Mesangial cell (primary cell): ENCODE results near the genes ANAPC16 and FAM149B1.

- RAMPAGE, long total RNA, result no peak
Measured at GRCh38 chr10:72145217-72145972, 57.0 kb upstream of the SPOCK2 start.

DNA sequence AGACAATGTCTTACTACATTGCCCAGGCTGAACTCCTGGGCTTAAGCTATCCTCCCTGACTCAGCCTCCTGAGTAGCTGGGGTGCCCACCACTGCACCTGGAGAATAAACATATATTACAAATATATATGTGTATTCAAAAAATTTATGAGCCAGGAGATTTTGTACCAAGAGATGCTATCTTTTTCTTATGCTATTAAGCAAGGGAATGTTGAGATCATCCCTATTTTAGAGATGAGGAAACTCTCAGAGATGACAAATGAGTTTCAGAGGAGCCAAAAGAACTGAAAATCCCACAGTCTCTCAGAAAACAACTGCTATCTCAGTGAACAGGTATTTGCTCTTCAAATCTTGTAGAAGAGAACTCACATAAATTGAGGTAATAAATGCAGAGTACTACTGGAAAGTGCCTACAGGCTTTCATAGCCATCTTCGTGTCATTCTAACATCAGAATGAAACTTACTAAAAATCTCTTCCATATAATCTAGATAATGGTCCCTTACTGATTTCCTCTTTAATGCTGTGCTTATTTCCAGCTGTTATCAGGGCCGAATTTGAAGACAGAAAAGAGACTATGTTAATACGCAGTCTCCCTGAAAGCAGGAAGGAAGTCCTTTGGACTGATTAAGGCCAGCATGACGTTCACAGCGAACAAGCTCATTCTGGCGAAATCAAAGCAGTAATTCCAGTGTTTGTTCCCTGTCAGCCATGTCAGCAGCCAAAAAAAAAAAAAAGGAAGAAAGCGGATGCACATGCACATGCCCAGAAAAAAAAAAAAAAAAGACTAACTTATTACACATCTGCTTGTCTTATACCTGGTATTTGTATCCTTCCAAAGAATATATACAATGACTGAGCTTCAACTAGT lies 29.4 kb upstream of the ANAPC16 start:
- RAMPAGE, long total RNA, result no peak

DNA sequence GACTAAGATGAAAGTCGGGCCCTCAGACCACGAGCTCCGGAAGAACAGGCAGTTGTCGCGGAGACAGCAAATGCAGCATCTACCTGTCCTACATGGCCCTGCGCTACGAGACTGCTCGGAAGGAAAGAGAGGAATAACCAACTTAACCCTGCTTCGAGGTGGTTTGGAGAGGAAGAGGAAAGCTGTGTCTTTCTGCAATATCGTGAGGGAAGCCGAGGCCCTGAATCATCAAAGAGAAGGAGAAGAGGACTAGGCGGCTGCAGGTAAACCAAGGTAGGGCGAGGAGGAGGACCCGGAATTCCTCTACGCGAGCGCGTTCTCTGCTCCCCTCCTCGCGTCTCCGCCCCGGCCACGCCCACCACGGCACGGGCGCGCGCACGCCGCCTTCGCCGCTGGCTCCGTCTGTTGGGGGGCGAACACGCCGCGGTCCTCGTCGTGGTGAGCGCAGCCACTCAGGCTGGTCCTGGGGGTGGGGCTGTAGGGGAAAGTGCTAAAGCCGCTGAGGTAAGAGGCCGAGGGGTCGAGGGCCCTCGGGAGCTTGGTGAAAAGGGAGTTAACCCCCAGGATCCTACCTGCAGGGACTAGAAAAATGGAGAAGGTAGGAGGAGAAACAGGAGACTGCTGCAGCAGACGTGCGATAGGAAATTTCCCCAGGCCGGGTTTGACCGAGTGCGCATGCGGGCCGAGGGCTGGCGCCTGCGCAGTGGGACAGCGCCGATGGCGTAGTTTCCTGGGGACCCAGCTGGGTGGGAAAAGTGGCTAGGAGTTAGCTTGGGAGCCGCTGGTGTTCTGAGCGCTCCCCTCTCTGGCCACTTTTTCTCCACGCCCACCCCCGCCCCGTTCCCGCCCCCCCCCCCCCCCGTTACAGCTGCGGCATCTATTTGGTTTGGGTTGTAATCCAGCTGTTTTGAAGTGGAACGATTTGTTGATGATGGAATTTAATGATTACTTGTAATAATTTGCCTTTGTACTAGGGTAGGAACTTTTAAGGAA lies at the start of gene ANAPC16:
Gene ANAPC16 (plus strand): TSS at position 378 of the 993 bp plus-strand sequence.
- RAMPAGE, long total RNA, result start-site peak on the minus strand centred at position 246 of the sequence, 234 bp wide, 42 reads; start-site peak on the plus strand centred at position 414 of the sequence, 39 bp wide, 340 reads; start-site peak on the minus strand centred at position 641 of the sequence, 33 bp wide, 159 reads

DNA sequence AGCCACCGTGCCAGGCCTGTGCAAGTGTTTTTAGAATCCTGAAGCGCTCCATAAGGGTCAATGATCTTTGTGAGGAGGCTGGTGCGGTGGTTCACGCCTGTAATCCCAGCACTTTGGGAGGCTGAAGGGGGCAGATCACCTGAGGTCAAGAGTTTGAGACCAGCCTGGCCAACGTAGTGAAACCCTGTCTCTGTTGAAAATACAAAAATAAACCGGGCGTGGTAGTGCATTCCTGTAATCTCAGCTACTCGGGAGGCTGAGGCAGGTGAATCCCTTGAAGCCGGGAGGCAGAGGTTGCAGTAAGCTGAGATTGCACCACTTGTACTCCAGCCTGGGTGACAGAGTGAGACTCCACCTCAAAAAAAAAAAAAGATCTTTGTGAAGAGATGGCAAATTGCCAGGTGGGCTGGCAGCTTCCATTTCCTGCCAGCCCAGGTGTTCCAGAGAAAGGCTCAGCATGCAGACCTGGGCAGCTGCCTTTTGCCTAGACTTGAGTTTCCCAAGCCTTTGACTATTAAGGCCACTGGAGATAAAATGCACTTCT lies 10.2 kb upstream of the DDIT4 start:
- RAMPAGE, long total RNA, result no peak

- RAMPAGE, long total RNA, result no peak
Measured at GRCh38 chr10:72326189-72326503, 28.6 kb downstream of the DNAJB12 start.

DNA sequence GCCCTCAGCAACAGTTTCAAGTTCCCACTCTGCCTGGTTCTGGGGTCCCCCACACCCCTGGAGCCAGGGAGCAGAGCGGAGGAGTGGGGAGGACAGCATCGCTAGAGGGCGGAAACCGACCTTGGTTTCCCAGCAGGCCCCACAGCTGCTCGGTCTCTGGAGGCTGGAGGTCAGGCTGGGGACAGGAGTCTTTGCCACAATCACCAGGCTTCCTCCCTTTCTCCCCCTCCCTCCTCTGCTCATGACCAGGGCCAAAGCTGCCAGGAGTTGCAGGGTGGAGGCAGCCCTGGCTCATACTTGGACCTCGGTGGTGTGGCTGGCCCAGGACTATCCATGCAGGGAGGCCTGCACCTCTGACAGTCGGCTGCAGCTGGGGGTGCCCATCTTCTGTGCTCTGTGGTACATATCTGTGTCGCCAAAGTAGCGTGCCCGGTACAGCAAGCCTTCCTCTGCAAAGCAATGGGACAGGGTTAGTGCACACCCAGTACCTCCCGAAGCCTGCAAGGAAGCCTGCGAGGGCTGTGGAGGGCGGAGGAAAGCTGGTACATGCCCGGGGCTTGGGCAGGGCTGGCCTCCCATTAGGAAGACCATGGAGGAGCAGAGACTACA lies 19.1 kb downstream of the DNAJB12 start:
- RAMPAGE, long total RNA, result no peak

- RAMPAGE, long total RNA, result no peak
Measured at GRCh38 chr10:72353250-72353934, 1.3 kb downstream of the DNAJB12 start.

DNA sequence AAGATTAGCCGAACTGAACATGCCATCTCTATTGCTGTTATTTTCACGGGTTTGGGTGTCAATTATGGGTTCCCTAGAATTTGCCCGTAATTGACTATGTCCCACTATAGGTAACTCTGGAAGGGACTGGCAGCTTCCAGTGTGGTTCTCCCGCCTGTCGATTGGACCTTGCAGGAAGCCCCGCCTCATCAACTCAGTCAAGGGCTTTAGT lies 183 bp upstream of the MCU start:
- RAMPAGE, long total RNA, result no peak

- RAMPAGE, long total RNA, result no peak
Measured at GRCh38 chr10:72742532-72743004, 50.6 kb downstream of the MCU start.

- RAMPAGE, long total RNA, result no peak
Measured at GRCh38 chr10:72806631-72807317, 86.8 kb upstream of the OIT3 start.

DNA sequence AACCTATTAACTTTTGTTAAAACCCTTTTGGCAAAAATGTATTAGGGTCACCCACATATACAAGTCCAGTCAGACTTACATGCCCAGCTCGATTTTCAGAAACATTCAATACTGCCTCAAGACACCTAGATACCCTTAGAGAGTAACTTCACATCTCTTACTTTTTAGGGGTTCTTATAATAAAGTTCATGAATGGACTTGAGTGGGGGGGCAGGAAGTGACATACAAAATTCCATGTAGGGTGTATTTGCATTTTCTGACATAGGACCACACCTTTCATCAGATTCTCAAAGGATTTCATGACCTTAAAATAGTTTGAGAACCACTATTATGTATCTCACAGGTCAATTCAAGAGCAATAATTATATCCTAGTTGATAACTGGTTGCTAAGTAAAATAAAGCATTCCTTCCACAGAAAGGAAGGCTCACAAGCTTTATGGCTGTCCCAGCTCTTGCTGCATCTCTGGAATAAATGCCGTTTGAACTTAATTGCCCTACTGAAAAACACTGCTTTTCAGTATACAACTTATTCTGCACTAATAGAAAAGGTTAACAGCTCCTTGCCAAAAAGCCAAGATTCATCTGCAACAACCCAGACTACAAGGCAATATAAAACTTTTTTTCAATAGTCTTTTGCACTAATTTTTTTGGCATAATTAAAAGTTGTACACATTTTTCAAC lies 2.3 kb downstream of the P4HA1 start:
- RAMPAGE, long total RNA, result no peak

- RAMPAGE, long total RNA, result no peak
Measured at GRCh38 chr10:73095773-73096792, 583 bp downstream of the P4HA1 start.

DNA sequence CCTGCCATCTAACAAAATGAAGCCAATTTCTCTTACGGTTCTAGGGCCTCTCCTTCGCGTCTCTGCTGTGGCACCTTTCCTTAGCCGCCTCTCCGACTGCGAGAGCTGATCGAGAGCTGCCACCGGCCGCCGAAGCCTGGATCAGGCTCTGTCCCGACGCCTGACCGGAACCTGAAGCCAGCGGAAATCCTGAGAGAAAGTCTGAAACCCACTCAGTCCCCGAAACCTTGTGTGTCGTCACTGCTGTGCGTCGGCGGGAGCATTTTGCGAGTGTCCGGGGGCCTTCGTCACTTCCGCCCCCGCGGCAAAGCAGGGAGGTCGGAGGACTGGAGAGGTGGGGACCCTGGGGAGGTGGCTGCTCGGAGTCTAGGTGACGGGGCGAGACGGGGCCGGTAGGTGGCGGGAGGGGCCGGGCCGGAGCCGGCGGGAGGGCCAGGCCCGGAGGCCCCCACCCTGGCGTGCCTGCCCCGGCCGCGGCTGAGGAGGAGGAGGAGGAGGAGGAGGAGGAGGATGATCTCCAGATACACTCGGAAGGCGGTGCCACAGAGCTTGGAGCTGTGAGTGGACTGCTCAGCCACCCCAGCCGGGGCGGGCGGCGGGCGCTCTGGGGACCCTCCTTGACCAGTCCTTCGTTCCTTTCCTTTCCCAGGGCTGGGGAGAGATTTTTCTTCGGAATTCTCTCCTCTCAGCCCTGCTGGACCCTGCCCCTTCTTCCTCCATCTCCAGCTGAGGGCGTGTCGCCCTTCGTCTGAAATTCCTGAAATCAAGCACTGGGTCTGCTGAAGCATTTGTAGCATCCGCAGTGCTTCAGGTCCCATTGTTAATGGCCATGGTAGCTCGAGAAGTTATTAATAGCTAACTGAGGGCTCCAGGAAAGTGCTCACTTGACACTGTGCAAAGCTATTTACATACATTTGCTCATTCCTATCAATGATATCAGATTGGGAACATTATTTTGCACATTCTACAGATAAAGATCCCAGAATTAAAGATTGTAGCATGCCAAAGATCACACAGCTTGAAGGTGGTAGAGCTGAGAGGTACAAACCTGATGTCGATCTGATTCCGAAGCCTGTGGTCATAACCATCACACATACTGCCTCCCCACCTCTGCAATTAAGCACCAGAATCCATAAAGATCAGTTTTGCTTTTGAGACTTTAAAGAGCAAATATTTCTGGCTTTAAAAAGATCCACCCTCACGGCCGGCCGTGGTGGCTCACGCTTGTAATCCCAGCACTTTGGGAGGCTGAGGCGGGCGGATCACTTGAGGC lies at the start of gene FAM149B1:
Gene FAM149B1 (plus strand): TSS at position 290 of the 1,273 bp plus-strand sequence.
- RAMPAGE, long total RNA, result start-site peak on the minus strand centred at position 173 of the sequence, 49 bp wide, 1,068 reads

DNA sequence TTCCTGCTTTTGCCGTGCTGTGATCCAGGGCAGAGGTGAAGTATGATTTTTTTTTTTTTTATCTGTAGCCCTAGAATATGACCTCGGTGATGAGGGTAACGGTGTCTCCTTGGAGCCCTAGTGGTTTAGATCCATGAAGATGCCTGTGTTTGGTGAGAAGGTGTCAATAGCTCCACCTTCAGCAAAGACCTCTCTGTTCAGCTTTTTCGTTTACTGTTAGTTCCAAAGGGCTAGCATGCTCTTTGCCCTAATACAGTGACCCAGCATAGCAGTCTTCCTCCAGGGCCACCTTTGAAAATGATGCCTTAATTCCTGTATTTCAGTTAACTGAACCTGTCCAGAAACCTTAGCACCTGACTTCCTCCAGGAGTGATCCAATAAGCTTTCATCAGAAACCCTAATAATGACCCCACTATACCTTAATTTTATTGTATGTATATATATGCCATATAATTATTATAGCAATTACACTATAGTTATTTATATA lies 819 bp upstream of the MRPS16 start:
- RAMPAGE, long total RNA, result no peak

GRCh38 chr10:73490172-73490959 lies 5.5 kb downstream of the PPP3CB start:
- RAMPAGE, long total RNA, result no peak

GRCh38 chr10:73496231-73496294 lies 239 bp upstream of the PPP3CB start:
- RAMPAGE, long total RNA, result no peak

DNA sequence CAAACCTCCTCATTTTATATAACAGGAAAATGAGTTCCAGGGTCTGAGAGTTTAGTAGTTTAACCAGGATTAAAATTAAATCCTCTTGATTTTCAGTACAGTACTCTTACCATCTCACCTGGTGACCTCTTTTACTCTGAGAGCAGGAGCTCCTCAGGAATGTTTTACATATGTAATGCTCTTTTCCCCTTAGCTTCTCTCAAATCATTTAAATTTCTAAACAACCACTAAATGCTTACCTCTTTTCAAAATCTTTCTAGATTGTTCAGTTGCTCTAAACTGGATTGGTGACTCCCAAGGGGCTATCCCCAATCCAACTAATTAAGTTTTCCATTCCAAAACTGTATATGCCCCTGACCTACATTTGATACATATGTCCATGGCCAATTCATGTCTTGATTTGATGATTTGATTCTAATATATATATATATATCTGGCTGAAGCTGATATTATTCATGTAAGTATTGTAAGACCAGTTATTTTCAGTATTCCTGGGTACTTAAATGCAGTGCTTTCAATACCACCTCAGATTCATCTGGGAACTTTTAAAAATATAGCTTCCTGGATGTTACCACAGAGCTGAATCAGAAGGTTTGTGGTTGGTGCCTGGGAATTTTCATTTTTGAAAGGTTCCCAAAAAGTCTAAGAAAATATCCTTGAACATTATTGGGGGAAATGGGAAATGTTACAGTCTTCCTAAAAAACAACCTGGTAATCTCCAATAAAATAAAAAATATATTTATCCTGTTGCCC lies 10.5 kb upstream of the PPP3CB start:
- RAMPAGE, long total RNA, result no peak

DNA sequence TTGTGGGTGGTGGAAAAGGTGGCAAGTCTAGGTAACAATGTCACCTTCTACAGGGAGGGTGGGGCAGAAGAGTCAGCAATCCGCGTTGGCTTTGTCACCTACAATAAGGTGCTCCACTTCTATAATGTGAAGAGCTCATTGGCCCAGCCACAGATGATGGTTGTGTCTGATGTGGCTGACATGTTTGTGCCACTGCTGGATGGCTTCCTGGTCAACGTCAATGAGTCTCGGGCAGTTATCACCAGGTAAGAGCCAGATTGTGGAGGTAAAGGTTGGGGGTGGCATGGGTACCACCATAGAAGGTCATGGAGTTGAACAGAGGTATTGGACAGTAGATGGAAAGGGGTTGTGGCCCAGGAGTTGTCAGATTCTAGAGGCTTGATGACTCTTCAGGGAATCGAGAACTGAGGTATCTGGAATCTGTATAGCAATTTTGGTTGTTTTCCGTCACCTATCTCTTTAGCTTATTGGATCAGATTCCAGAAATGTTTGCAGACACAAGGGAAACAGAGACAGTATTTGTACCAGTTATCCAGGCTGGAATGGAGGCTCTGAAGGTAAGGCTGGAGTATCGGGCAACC lies 5.7 kb upstream of the FUT11 start:
- RAMPAGE, long total RNA, result no peak

- RAMPAGE, long total RNA, result no peak
Measured at GRCh38 chr10:73799761-73800442, 11.5 kb downstream of the NDST2 start.

GRCh38 chr10:73850770-73851444 lies 23.4 kb downstream of the CAMK2G start:
- RAMPAGE, long total RNA, result no peak